Prostate gland (tissue), 2 donors: ENCODE measurements around a stretch of chr18.

- PRO-cap, result no peak
- RAMPAGE, long total RNA, 2 experiments, result no peak in any of the 2 experiments
Measured at GRCh38 chr18:77102574-77102906, 30.0 kb downstream of the MBP start.

DNA sequence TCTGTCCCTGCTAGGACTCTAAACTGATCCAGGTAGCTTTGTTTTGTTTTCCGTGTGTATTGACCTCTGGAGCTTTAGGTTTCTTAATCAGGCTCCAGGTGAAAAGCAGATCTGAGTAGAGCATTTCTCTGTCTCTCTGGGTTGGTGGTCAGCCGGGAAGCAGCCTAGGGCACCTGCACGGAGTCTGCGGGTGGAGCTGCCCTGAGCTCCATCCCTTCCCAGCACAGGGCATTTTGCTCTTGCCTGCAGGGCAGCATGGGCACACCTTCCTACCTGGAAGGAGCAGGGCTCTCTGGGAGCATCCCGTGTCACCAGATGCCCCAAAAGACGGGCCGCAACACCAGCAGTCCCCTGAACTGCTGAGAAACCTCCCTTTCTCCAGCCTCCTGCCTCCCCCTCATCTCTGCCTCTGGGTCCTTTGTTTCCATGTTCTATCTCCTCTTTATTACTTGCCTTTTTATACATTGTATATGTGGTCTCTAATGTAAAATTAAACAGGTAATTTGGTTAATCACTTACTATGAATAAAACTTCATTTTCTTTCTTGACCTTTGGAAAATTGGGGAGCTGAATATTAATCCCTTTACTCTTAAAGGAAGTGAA is 8.7 kb downstream of the MBP start:
- PRO-cap, result no peak
- RAMPAGE, long total RNA, 2 experiments, result no peak in any of the 2 experiments

DNA sequence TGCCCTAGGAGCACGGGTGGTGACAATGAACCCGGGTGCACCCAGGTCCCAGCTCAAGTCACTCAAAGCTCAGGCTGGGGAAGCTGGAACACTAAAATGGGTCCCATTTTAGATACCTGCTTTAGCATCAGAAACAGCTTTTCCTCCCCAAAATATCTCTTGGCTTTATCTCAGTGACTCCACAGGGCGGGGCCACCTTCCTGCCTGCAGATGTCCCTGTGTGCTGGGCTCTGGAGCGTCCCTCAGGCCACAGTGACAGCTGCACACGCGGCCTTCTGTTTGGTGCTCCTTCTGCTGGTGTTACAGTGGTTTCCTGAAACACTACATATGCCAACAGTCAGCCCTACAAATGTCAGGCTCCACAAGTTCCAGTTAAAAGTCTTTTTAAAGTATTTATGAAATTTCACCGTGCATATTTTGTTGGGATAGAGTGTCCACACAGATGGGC is 1.5 kb upstream of the MBP start:
- PRO-cap, result no peak
- RAMPAGE, long total RNA, 2 experiments, result no peak in any of the 2 experiments

- PRO-cap, result no peak
- RAMPAGE, long total RNA, 2 experiments, result no peak in any of the 2 experiments
Measured at GRCh38 chr18:77140608-77141300, 8.2 kb upstream of the MBP start.

DNA sequence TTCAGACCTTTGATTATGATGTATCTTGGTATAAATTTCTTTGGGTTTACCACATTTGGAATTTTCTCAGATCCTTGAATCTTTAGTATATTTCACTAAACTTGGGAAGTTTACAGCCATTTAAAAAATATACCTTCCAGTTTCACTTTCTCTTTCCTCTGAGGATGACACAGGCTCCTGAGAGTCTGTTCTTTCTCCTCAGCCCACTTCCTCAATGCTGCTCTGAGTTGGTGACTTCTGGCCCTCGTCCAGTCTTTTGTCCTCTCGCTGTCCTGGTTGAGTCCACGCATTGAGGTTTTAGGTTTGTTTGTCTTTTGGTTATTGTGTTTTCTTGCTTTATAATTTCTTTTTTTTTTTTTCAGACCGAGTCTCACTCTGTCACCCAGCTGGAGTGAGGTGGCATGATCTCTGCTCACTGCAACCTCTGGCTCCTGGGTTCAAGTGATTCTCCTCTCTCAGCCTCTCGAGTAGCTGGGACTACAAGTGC is 40.7 kb upstream of the GALR1 start:
- PRO-cap, result no peak
- RAMPAGE, long total RNA, 2 experiments, result no peak in any of the 2 experiments

GRCh38 chr18:77250063-77250626 is 497 bp downstream of the GALR1 start:
- PRO-cap, result unidirectional peak, plus-strand start at chr18:77250356
- RAMPAGE, long total RNA, 2 experiments, result no peak in any of the 2 experiments

DNA sequence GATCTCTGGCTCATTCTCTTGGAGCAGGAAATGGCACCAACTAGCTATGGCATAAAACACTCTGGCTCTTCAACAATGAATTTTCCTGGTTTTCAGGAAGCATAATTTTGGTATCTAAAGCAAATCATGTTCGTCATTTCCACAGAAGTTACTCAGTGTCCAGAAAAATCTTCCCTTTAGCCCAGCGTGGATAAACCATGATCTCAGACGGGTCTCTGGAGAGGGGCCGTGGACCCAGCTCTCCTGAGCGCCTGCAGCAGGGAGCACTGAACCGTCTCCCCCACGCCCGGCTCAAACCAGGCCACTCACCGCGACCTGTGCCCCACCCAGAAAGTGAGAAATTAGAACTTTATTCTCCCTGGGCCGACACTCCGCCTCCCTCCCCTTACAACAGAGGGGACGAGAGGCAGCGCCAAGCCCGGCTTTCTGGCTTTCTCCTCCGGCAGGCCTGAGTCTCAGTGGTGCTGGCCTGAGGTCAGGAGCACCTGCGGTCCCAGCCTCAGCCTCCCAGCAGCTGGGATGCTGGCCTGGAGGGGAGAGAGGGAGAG is 856.6 kb upstream of the SALL3 start:
- PRO-cap, result no peak
- RAMPAGE, long total RNA, 2 experiments, result no peak in any of the 2 experiments

GRCh38 chr18:78643022-78643498 is 336.6 kb upstream of the SALL3 start:
- PRO-cap, result no peak
- RAMPAGE, long total RNA, 2 experiments, result no peak in any of the 2 experiments

DNA sequence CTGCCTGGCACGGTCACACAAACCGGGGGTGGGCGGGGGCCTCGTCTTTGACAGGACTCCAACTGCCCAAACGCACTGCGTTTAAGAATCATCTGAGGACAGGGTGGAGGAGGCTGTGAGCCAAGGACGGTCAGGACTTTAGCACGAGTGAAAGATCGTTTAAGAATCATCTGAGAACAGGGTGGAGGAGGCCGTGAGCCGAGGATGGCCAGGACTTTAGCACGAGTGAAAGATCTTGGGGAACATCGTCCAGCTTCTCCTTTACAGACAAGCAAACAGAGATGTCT is 245.2 kb upstream of the SALL3 start:
- PRO-cap, result no peak
- RAMPAGE, long total RNA, 2 experiments, result no peak in any of the 2 experiments

GRCh38 chr18:79200615-79200823 is 131.3 kb downstream of the ATP9B start:
- PRO-cap, result no peak
- RAMPAGE, long total RNA, 2 experiments, result no peak in any of the 2 experiments

DNA sequence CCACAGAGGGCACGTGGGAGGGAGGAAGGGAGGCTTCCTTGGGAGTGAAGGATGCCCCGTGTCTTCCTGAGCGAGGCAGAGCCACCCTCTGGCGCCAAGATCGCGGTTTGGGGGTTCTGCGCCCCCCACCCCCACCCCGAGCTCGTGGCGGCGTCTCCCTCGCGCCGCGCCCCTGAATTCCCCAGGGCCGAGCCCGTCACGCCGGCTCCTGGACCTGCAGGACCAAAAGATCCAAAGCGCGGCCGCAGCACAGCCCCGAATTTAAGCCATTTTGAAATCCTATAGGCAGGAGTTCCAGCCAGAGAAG is 900 bp downstream of the NFATC1 start:
- PRO-cap, result no peak
- RAMPAGE, long total RNA, 2 experiments, result no peak in any of the 2 experiments

DNA sequence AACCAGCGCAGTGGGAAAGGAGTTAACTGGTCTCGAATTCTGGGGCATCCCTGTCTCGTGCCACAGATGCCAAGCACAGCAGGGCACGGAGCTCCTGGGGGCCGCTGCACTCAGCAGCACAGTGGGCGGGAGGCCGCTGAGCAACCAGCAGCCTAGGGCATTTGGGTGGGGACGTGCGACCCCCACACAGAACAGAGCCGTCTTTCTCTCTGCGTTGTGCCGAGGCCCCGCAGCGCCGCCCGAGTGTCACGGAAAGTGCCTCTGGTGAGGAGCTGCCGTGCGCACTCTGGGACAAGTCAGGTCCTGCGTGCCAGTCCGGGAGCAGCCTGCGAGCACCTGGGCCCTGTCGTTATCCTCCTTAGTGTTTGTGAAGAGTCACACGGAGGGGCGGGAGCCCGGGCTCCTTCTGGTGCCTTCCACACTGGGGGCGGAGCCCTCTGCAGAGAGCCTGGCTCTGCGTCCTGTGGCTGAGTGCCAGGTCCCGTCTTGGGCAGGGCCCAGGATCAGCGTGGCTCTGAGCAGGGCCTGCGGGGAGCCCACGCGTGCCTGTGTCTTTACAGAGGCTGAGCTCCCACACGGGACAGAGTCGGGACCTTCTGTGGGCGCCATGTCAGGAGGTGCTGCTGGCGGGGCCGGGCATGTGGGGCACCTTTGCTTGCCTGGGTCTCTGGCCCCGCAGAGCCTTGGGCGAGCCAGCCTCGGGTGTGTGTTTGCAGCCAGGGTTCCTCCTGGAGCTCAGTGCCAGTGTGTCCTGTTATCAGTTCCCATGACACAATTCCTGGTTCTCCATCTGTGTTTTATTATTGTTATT is 130.4 kb downstream of the NFATC1 start:
- PRO-cap, result unidirectional peak, minus-strand start at position 360 of the sequence
- RAMPAGE, long total RNA, 2 experiments, result no peak in any of the 2 experiments

DNA sequence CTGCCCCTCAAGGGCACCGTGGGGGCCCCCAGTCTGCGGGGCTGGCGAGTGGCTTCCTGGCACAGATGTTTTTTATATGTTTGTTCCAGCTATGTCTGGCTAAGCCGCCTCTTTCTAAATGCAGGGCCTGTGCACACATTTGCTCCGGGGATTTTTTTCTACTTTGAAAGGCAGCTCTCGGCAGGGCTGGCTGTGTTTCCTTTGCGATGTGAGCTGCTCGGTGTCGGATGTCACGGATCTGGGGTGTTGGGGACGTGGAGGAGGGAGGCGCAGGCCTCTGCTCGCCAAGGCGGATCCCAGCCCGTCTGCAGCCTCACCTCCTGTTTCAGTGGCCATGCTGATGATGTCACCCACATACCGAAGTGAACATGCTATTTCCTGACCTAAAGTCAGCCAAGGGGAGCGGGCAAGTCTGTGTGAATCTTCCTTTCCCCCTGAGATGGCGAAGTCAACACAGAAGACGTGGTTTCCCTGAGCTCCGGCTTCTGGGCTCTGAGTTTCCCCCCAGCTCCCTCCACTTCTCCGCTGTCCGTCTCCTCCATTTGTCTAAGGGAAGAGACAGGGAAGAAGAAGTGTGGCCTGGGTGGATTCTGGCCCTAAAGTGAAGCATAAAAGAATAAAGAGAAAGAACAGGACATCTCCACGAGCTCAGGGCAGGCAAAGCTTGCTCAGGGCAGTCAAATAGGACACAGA is 111.8 kb upstream of the CTDP1 start:
- PRO-cap, result bidirectional peak, plus-strand start at position 393 of the sequence, minus-strand start at position 309 of the sequence
- RAMPAGE, long total RNA, 2 experiments, result no peak in any of the 2 experiments

- PRO-cap, result bidirectional peak, plus-strand start at chr18:79680635, minus-strand start at chr18:79680501
- RAMPAGE, long total RNA, 2 experiments, result no peak in any of the 2 experiments
Measured at GRCh38 chr18:79680335-79681080, 905 bp downstream of the CTDP1 start.

- PRO-cap, result no peak
- RAMPAGE, long total RNA, 2 experiments, result no peak in any of the 2 experiments
Measured at GRCh38 chr18:79695078-79695553, 15.5 kb downstream of the CTDP1 start.

DNA sequence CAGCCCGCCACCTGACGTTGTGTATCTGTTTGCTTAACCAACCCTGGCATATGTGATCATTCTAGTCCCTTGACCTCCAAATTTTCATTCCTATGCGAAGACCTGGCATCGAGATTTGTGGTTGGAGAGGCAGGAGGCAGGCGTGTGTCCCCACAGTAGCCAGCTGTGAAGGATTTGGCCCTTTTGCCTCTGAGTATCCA is 31.5 kb downstream of the CTDP1 start:
- PRO-cap, result no peak
- RAMPAGE, long total RNA, 2 experiments, result start-site peak on the plus strand in 1 of 2 experiments, centred at position 98 of the sequence, 5 reads per replicate

GRCh38 chr18:79735110-79735617 is 55.6 kb downstream of the CTDP1 start:
- PRO-cap, result no peak
- RAMPAGE, long total RNA, 2 experiments, result no peak in any of the 2 experiments

DNA sequence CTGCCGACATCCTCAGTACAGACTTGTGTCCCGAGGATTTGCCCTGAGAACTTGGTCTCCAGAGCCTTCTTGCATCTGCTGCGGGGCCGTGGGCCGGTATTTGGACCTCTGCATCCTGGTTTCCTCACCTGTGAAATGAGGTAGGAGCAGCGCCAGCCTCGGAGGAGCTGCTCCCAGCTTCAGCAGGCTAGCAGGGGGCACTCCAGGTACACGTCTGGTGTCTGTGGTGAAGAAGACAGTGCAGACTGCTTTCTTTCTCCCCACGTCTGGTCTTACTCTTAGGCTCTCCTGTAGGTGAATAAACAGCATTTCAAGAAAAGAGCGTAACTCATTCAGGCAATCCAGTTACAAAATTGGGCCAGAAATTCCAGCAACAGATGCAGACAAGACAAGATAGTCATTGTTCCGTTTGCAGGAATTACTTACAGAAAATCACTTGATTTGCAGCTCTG is 58.7 kb downstream of the CTDP1 start:
- PRO-cap, result no peak
- RAMPAGE, long total RNA, 2 experiments, result no peak in any of the 2 experiments

DNA sequence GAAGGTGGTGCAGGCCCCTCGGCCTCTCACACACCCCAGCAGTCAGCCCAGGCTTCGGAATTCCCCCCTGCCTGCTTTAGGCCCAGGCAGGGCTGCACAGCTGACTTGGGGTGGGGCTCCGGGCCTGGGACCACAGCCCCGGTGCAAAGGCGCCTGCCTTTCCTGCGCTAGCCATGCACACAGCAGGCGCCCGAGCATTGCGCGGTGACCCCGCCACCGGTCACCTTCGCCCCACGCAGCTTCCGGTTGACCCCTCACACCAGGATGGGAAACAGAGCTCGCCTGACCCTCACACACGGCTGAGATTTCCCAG is 46.1 kb downstream of the SLC66A2 start:
- PRO-cap, result no peak
- RAMPAGE, long total RNA, 2 experiments, result no peak in any of the 2 experiments

- PRO-cap, result no peak
- RAMPAGE, long total RNA, 2 experiments, result no peak in any of the 2 experiments
Measured at GRCh38 chr18:79915191-79916241, 35.9 kb downstream of the SLC66A2 start.